GM23248 (cell line): ENCODE results near the genes FOXS1, KIF3B, ASXL1 and C20orf203.

DNA sequence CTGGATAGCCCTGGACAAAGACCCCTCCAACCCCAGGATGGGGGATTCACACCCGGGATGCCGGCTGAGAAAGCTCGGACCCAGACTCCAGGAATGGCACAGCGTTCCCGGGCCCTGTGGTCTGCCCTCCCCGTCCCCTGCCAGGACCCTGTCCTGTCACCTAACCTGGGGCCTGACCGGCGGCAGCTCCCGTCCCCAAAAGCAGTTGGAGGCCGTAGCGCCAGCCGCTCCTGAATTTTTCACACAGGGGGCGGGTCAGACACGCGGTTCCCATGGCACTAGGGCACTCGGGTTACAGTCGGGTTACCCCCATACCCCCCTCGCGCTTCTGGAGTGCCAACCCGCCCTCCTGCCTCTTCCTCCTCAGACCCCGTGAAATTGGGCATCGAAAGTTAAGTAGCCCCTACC is 434 bp downstream of the REM1 start:
- RAMPAGE, long total RNA, result no peak

DNA sequence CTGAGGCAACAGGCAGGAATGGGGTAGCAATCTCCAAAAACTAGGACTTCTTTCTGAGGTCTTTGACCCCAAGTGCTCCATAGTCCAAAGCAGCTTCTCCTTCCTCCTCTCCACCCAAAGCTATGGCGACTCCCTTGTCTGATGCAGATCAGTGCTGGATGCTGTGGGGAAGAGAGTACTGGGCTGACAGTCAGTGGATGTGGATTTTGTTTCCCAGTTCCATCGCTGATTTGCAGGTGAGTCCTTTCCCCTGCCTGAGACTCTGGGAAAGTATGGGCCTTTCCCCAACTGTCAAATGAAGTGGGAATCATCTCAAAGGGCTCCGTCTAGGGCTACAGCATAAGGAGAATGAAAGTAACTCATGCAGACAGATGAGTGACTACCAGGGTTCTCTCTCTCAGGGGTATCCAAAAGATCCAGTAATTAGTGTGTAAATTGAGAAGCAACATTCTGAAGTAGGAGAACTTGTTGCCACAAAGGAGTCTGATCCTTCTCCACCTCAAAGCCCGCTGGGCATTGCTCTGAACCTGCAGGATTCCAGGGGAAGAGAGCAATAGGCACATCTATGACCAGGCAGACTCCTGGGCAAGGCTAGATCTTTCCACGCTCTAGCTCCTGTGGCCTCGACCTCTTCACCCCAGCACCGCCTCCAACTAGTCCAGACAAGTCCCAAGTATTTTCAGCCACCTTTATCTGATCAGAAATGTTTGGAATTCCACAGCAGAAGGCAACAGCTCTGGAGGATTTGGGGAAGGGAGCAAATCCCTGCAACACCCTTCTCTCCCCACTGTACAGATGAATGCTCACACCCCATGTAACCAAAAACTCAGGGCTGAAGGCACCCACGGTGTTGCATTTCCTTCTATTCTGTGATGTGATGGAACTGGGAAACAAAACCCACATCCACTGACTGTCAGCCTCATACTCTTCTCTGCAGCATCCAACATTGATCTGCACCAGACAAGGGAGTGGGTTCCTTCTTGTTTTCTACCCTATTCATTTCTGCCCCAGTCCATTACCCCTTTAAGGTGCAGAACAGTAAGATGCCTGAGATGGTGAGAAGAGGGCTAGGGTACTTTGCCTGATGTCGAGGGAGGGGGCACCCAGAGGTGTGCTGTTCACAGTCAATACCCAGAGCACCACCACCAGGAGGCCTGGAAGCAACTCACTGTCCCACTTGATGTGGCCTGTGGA is 40.8 kb downstream of the COX4I2 start:
- RAMPAGE, long total RNA, result no peak

- RAMPAGE, long total RNA, result no peak
Observed at GRCh38 chr20:31723171-31723402, 419 bp upstream of the BCL2L1 start.

GRCh38 chr20:31845313-31846079 is at the start of gene FOXS1:
TSS of gene FOXS1 (minus strand) at chr20:31845604.
- RAMPAGE, long total RNA, result no peak

GRCh38 chr20:31861448-31862404 is 8.6 kb downstream of the DUSP15 start:
- RAMPAGE, long total RNA, result no peak

DNA sequence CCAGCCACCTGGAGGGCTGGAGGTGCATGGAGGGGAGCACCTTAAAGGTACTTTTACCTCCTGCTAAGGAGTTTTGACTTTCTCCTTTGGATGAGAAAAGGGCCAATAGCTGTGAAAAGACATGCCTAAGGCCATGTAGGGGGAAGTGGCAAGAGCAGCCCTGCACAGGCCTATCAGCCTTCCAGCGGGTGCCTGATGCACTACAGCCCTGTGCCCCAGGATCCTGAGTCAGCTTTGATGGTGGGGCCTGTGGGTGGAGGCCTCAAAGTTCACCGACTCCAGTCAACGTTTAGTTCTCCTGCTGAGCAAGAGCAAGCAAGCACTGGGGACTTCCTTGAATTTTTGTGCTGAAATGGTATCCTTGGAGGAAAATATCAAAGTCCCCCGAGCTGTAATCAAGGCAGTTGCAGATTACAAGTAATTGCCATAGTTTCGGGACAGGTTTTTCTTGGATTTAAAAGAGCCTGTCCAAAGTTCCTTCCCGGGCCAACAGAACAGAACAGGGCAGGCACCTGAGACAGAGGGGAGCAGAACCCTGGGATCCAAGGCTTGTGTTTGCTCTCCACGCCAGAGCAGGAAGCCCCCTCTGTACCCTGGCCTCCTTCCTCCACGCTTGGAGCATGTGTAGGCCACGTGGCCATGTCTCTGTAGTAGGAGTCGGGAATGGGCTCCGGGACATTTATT is 25.5 kb downstream of the PLAGL2 start:
- RAMPAGE, long total RNA, result no peak

- RAMPAGE, long total RNA, result no peak
Observed at GRCh38 chr20:32190036-32190838, 17.3 kb downstream of the PLAGL2 start.

DNA sequence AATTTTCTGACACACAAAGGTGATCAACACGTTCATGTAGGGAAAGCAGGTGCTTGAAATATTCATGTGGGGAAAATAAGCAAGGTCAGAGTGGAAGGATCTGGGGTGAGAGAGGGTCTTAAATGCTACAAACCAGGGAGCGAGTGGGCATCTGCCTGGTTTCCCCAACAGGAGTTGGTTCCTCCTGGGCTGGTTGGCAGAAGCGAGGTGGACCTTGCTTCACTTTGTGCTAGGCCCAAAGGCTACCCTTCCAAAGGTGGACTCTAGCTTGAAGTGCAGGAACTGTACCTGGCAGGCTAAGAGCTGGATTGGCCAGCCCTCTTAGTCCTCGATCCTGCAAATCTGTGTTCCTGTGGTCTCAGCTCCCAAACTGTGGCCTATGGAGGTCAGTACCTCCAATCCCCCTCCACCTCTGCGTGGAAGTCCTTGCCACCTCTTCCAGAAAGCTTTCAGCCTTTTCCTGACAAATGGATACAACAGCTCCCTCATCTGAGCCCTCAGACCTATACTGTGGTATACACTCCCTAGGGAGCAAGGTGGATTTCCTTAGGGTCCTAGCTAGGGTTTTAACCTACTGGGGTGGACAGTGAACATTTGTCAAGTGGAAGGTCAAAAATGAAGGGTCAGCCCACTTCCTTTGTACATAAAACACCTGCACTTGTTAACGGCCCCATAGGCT is 16.6 kb downstream of the PLAGL2 start:
- RAMPAGE, long total RNA, result no peak

DNA sequence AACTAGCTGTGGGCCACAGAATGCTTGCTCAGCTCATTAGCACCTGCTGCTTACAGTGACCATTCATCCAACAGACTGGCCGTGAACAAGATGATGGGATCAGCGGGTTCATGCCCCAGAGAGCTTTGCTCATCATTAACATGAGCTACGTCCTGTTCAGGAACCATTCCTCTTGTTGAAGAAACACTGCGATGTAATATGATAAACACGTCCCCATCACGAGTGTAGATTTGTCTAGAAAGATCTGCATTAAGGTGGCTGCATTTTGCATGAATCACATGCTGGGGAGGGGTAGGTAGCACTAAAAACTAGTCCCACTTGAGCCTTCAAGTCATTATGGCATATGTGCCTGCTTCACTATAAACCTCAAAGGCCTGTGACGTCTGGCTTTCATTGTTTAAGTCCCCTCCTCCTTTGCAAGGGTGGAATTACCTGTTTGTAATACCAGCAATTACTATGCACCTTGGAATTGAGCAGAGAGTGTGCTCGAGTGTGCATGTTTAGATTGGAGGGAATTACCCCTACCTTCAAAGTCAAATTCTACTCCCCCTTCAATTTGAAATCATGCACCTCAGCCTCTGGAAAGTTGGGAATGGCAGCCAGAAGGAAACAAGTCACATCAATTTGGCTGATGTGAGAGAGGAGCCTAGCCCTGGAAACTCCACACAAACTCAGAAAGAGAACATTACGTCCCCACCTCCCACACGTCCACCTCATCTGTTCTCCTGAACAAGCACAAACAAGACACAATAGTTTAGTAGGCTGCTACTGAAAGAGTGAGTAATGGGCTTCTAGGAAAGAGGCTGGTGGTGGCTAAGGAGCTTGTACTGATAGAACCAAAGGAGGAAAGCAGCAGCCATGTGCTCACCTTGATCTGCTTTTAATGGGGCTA is 3.7 kb downstream of the PLAGL2 start:
- RAMPAGE, long total RNA, result no peak

DNA sequence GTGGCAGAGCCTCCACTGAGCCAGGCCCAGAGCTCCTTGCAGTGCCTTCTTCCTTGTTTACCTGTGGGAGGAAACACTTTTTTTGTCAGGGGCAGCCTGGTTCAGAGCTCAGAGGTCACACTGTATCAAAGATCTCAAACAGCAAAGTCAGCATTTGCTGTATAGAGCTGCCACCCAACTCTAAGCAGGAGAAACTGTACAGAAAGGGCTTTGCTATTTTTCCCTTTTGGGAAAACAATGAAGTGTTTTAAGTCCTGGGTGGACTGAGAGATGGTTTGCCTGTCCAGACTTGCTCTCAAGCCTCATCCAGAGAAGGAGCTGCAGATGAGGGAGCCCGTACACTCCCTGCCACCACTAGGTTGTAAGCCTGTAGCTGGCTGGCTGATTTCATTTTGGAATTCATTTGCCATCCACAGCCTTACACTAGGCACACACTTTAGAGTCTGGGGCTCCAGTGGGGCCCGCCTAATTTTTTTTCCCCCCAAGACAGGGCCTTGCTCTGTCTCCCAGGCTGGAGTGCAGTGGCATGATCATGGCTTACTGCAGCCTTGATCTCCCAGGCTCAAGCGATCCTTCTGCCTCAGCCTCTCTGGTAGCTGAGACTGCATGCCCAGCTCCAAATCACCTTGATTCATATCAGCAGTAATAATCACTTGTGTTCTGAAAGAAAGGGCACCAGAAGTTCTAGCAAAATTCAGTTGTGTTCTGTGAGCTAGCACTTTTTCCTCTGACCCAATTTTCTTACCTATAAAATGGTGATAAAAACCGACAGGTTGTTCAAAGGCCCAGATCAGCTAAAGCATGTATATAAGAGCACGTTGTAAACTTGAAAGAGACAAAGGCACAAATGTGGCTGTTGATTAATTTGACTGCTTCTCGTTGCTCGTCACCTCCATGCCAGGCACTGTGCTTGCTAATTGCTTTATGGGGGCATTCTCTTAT is 28.5 kb downstream of the POFUT1 start:
- RAMPAGE, long total RNA, result no peak

- RAMPAGE, long total RNA, result no peak
Observed at GRCh38 chr20:32277221-32277994, at the start of gene KIF3B. TSS of gene KIF3B (plus strand) at chr20:32277651.

- RAMPAGE, long total RNA, result no peak
Observed at GRCh38 chr20:32357422-32357695, 772 bp upstream of the ASXL1 start.

DNA sequence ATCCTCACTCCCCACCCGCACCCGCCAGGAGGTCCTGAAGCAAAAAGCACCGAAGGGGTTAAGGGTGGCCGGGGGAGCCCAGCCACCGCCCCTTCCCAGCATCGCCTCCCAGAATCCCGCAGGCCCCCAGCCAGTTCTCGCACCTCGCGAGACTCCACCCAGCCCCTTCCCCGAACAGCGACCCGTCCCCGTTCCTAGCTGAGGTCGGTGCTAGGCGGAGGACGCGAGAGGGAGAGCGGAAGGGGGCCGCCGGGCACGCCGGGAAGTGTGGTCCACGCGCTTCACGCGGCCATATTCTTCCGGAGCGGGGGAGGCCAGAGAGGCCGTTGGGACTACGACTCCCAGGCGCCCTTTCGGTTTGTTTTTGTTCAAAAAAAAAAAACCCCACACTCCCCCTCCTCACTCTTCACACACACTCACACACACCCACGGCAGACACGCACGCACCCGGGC is at the start of gene ASXL1:
Gene ASXL1 (plus strand): TSS at position 409 of the 453 bp plus-strand sequence.
- RAMPAGE, long total RNA, result no peak

DNA sequence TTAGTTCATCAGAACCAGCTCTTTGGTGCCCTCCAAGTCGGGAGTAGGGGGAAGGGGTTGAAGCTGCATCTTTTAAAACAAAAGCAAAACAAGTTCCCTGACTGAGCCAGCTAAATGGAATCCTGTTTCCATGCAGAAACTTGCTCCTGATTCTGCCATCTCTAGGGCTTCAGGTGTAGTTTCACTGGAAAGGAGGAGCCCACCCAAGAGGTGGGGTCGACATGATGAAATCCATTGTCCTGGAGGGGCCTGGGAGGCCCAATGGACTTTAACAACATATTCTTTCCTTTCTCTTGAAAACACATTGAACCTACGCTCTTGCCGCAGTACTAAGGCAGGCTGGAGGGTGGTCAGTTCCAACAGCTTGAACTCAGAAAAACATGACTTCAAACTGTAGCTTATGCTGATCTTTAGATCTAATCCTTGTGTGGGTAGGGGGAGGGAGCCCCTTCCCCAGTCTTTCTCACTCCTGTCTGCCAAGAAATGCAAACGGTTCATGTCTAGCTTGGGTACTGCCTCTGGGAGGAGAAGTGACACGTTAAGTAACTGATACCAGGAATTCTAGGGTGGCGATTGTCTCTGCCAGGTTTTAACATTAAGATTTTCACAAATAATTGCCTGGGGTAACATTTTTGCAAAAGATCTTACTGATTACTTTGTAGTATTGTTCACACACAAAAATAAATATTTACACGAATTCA is 86.9 kb downstream of the ASXL1 start:
- RAMPAGE, long total RNA, result no peak

DNA sequence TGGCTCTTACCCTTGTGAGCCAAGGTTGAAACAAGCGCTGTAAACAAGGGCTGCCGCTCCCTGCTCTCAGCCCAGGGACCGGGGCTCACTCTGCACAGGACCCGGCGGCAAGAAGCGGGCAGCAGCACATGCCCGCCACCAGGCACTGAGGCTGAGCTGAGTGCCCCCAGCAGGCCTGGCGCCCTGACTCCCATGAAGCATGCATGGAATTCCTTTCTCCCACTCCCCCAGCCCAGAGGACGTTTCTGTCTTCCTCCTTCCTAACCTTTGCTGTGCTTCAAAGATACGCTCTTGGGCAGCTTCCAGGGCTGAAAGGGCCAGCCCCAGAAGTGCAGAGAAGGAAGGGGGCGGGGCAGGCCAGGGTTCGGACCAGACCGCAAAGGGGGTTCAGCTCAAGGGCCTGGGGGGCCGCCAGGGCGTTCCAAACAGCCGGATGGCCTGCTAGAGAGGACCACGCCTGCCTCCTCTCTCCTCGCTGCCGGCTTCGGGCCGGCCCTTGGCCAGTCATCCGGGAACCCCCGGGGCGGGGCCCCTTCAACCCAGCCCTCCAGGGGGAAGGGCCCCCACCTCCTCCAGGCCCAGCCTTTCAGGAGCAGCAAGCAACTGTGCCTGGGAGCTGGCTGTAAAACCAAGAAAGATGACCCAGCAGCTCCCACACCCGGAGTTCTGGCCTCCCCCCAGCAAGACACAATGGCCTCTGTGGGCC is 110.0 kb downstream of the NOL4L start:
- RAMPAGE, long total RNA, result no peak

DNA sequence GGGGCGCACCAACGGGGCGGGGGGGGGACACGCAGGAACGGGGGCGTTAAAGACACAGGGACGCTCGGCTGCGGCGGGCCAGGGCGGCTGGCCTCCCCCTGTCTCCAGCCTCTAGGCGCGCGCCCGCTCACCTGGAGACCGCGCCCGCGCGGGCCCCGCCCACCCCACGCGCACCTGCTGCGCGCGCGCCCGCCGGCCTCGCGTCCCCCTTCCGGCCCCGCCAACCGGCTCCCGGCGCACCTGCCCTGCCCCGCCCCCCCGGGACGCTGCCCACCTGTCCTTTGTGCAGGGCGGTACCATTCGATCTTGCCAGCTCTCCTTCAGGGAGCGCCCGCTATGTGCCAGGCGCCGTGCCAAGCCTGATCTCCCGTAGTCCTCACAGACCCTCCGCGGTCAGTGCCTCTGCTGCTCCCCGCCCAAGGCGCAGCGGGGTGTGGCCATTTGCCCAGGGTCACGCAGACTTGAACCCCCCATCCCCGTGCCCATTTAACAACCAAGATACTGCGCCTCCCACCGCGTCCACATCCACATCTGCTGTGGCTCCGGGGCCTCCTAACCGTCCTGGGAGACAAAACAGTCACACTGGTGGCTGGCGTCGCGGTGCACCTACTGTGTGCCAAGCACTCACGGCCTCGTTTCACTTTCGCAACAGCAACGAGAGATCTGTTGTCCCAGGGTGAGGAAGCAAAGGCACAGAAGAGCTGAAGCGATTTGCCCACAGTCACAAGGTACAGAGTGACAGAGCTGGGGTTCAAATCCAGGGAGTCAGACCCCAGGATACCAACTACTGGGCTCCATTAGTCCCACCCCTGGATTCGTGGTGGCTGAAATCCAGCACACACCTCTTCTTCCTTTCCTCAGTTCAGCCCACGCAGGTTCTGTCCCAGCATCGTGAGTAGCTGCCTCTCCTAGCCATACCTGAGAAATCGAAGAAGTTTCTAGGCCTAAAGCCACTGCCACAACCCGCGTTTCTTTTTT is 48.0 kb downstream of the NOL4L start:
- RAMPAGE, long total RNA, result no peak

GRCh38 chr20:32582694-32583649 is 2.2 kb downstream of the NOL4L start:
- RAMPAGE, long total RNA, result no peak

DNA sequence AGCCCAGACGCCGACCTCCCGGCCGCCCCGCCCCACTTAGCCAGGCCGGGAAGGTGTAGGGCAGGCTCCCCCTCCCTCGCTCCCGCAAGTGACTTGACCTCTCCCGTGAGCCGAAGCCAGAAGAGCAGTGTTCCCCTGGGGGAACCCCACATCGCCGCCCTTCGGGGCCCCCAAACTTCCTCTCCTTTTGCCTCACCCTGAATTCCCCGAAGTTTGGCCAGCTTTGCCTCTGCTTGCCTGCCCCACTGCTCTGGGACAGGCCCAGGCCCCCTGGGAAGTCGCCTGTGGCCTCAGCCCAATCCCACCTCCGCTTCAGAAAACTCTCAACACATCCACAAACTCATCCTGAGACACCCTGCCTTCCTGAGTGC is 527 bp upstream of the NOL4L start:
- RAMPAGE, long total RNA, result no peak

DNA sequence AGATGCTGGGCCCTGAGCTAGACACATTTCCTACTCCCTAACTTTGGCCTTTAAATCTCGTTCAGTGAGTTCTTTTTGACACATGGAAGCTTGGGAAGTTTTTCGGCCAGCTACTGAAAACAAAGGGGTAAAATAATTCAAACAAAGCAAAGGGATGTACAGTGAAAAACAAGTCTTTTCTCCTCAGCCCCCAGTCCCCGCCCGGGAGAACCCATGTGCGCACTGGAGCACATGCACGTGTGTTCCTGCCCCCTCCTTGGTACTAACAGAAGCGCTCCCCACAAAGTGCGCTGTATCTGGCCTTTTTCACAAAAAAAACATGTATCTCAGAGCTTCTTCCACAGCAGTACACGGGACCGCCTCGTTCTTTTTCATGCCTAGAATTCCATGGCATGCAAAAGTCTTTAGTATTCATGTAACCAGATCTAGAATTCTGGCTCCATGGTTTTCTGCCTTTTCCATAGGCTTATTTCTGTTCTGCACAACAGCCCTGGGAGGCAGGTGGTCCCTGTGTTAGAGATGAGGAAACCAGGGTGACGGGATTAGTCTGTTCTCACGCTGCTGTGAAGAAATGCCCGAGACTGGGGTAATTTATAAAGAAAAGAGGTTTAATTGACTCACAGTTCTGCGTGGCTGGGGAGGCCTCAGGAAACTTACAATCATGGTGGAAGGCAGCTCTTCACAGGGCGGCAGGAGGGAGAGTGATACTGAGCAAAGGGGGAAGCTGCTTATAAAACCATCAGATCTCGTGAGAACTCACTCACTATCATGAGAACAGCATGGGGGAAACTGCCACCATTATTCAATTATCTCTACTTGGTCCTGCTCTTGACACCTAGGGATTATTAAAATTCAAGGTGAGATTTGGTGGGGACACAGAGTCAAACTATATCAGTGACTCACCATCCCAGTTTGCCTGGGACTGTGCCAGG is 41.2 kb downstream of the C20orf203 start:
- RAMPAGE, long total RNA, result no peak

- RAMPAGE, long total RNA, result no peak
Observed at GRCh38 chr20:32673912-32674186, at the start of gene C20orf203. TSS of gene C20orf203 (minus strand) at chr20:32673941.